HepG2 (cell line): ENCODE measurements around a stretch of chr2.

- RRBS, 2 experiments, result no CpG with 5 or more reads among the region's 2 CpGs
CAGE:
- cytosol, long polyA minus RNA, result no peak
- cytosol, long polyA plus RNA, result no peak
- long polyA plus RNA, result no peak
- nucleus, long polyA minus RNA, result no peak
- nucleus, long polyA plus RNA, result no peak
Observed at GRCh38 chr2:12084131-12084429, 337.6 kb downstream of the LPIN1 start.

DNA sequence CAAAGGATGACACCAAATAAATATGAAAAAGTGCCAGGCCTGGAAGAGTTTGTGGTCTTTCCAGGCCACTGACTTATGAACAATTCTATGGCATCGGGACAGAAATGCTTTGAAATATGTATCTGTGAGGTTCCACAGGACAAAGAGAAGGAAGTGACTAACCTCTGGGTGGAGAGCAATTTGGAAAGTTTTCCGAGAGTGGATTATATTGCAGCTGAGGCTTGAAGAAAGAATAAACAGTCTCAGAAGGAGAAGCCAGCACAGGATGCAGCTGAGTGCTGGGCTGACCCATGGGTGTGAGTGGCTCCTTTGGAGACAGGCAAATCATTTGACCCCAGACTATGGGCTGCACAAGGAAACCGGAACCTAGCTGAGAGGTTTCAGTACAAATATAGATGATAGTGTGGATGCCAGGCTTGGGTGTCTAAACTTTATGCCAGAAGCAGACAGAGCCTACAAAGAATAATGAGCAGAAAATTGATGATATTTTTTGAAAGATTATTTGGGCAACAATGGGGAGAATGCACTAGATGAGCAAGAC, 409.3 kb downstream of the LPIN1 start:
- RRBS, 2 experiments, result no CpG with 5 or more reads among the region's 3 CpGs
CAGE:
- cytosol, long polyA minus RNA, result no peak
- cytosol, long polyA plus RNA, result no peak
- long polyA plus RNA, result no peak
- nucleus, long polyA minus RNA, result no peak
- nucleus, long polyA plus RNA, result no peak

- RRBS, 2 experiments, result no CpG with 5 or more reads among the region's 3 CpGs
CAGE:
- cytosol, long polyA minus RNA, result no peak
- cytosol, long polyA plus RNA, result no peak
- long polyA plus RNA, result no peak
- nucleus, long polyA minus RNA, result no peak
- nucleus, long polyA plus RNA, result no peak
Observed at GRCh38 chr2:12501347-12501787, 215.4 kb upstream of the TRIB2 start.

GRCh38 chr2:12675424-12675820, 41.3 kb upstream of the TRIB2 start:
- RRBS, 2 experiments, result no CpG with 5 or more reads among the region's 5 CpGs
CAGE:
- cytosol, long polyA minus RNA, result no peak
- cytosol, long polyA plus RNA, result no peak
- long polyA plus RNA, result no peak
- nucleus, long polyA minus RNA, result no peak
- nucleus, long polyA plus RNA, result no peak

DNA sequence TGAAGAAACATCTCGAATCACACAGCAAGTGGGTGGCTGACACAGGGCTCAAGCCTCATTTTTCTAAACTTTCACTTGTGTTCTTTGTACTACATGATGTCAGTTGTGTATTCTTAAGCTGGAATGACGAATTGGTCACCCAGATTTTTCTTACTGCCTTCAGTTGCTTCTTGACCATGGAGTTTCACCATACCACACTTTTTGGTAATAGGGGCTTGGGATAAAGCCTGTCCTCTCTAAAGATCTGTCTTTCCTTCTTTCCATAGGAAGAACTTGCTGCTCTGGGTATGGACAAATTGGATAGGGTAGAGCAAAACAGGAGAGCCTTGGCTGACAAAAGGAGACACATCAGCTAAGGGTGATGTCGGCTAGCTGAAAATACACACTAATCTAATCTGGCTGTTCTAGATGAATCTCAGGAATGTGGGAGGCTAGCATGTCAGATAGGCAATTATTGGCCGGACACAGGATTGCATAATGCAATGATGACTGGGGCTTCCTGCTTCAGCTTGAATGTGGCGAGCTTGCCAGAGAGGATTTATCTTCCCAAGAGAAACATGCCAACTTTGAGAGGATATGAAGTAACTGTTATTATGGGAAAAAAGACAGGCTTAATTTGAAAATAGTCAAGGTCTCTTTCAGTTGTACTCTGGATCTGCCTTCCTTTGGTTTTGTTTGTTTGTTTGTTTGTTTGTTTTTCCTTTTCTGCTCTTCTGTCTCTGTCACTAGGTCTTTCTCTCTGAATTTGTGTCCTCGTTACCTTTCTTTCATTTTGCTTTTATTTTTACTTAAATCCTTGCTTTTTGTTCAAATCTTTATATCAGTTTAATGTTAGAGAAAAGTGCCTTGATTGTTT, 102.3 kb downstream of the TRIB2 start:
- RRBS, 2 experiments, result no CpG with 5 or more reads among the region's 6 CpGs
CAGE:
- cytosol, long polyA minus RNA, result no peak
- cytosol, long polyA plus RNA, result no peak
- long polyA plus RNA, result no peak
- nucleus, long polyA minus RNA, result no peak
- nucleus, long polyA plus RNA, result no peak

GRCh38 chr2:15169365-15170260, 391.5 kb downstream of the NBAS start:
- RRBS, 2 experiments, result no CpG with 5 or more reads among the region's 12 CpGs
CAGE:
- cytosol, long polyA minus RNA, result no peak
- cytosol, long polyA plus RNA, result no peak
- long polyA plus RNA, result no peak
- nucleus, long polyA minus RNA, result no peak
- nucleus, long polyA plus RNA, result no peak

DNA sequence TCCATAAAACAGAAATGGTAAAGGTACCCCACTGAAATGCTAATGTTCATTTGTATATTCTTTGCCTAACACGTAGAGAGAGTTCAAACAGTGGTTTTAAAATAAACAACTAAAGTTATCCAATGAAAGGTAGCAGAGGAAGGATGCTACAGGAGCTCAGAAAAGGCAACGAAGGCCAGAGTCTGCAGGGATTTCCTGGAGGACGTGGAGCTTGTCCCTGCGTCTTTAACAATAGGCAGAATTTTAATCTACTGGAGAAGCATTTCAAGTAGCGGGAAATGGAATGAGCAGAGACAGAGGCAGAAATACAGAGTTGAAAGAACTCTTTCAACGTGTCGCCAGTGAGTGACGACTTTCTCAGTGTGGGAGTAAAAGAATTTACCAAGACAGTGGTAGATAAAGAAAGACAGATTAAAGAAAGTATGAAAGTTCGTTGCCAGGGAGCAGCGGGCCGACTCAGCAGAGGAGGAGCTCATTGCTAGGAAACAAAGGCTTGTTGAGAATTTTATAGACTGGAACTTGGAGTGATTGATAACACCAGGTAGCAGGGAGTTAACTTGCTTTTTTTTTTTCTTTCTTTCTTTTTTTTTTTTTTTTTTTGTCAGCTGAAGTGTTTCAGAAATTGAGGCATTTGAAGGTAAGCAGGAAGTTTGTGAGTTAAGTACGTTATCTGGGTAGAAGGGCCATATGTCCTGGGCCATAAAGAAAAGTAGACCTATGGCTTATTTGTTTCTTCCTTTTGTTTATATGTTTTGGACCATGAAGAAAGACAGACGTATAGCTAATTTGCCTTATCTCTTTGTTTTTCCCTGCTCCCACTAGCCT, 625 bp upstream of the NBAS start:
- RRBS, 2 experiments, result no CpG with 5 or more reads among the region's 13 CpGs
CAGE:
- cytosol, long polyA minus RNA, result no peak
- cytosol, long polyA plus RNA, result no peak
- long polyA plus RNA, result no peak
- nucleus, long polyA minus RNA, result no peak
- nucleus, long polyA plus RNA, result no peak

DNA sequence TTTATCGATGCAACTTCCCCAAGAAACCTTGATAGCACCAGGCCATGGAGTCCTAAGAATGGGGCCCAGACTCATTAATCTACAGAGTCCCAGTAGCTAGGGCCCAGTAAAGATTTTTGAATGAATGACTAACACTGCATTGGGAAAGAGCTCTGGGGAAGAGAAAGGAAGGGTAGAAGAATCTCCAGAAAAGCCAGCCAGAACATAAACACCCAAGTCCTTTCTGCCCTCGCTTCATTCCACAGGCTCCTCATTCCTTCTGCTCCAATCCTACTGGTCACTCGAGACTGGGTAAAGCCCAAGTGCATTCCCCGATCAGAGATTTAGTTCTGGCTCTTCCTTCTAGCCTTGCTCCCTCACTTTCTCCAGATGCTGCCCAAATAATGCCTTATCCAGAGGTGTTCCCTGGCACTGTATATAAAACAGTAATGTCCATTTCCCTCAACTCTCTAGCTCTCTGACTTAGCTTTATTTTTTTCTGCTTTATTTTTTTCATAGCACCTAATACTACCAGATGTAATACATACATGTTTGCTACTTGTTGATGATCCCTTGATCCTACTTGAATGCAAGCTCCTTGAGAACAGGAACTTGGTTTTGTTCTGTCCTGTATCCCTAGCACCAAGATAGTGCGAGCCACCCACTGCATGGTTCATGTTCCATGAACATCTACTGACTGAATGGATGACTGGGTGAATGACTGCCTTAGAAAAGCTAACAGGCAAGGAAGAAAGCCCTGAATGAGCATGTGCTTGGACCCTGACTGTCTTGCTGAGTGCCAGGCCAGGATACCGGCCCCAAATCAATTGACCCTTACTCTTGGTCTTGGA, 44.1 kb downstream of the CYRIA start:
- RRBS, 2 experiments, result no CpG with 5 or more reads among the region's 6 CpGs
CAGE:
- cytosol, long polyA minus RNA, result no peak
- cytosol, long polyA plus RNA, result no peak
- long polyA plus RNA, result no peak
- nucleus, long polyA minus RNA, result no peak
- nucleus, long polyA plus RNA, result no peak

GRCh38 chr2:16660826-16661101, 4.9 kb downstream of the CYRIA start:
- RRBS, 2 experiments, result no CpG with 5 or more reads among the region's 3 CpGs
CAGE:
- cytosol, long polyA minus RNA, result no peak
- cytosol, long polyA plus RNA, result no peak
- long polyA plus RNA, result no peak
- nucleus, long polyA minus RNA, result no peak
- nucleus, long polyA plus RNA, result no peak

- RRBS, 2 experiments, result no CpG with 5 or more reads among the region's 3 CpGs
CAGE:
- cytosol, long polyA minus RNA, result no peak
- cytosol, long polyA plus RNA, result no peak
- long polyA plus RNA, result no peak
- nucleus, long polyA minus RNA, result no peak
- nucleus, long polyA plus RNA, result no peak
Observed at GRCh38 chr2:16662474-16662960, 3.1 kb downstream of the CYRIA start.

- RRBS, 2 experiments, result no CpG with 5 or more reads among the region's 4 CpGs
CAGE:
- cytosol, long polyA minus RNA, result no peak
- cytosol, long polyA plus RNA, result no peak
- long polyA plus RNA, result no peak
- nucleus, long polyA minus RNA, result no peak
- nucleus, long polyA plus RNA, result no peak
Observed at GRCh38 chr2:16828725-16829143, 163.1 kb upstream of the CYRIA start.

GRCh38 chr2:17615861-17616406, 75.4 kb downstream of the VSNL1 start:
- RRBS, 2 experiments, result no CpG with 5 or more reads among the region's 3 CpGs
CAGE:
- cytosol, long polyA minus RNA, result no peak
- cytosol, long polyA plus RNA, result no peak
- long polyA plus RNA, result no peak
- nucleus, long polyA minus RNA, result no peak
- nucleus, long polyA plus RNA, result no peak

- RRBS, 2 experiments, result no CpG with 5 or more reads among the region's 9 CpGs
CAGE:
- cytosol, long polyA minus RNA, result no peak
- cytosol, long polyA plus RNA, result no peak
- long polyA plus RNA, result no peak
- nucleus, long polyA minus RNA, result no peak
- nucleus, long polyA plus RNA, result no peak
Observed at GRCh38 chr2:17620153-17620608, 79.7 kb downstream of the VSNL1 start.

DNA sequence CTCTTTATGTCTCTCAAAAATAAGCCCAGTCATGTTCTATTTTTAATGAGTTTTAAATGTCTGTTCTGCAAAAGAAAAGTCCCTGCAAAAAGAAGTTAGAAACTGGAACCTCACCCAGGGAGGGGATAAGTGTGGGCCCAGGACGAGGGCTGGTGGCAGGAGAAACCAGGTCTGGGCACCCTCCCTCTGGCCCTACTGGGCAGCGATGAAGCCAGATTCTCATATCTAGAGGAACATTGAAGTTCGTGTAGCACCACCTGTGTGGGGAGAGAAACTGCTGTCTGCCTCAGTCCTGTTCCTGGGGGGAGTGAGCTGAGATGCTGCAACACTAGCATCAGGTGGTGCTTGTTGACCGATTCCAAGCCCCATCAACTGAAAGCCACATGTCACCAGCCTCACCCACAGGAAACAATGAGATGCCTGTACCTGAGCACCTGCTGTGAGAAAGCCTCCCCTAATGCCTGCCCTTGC, 104.8 kb downstream of the SMC6 start:
- RRBS, 2 experiments, result no CpG with 5 or more reads among the region's 4 CpGs
CAGE:
- cytosol, long polyA minus RNA, result no peak
- cytosol, long polyA plus RNA, result no peak
- long polyA plus RNA, result no peak
- nucleus, long polyA minus RNA, result no peak
- nucleus, long polyA plus RNA, result no peak

- RRBS, 2 experiments, result no CpG with 5 or more reads among the region's 5 CpGs
CAGE:
- cytosol, long polyA minus RNA, result no peak
- cytosol, long polyA plus RNA, result no peak
- long polyA plus RNA, result no peak
- nucleus, long polyA minus RNA, result no peak
- nucleus, long polyA plus RNA, result no peak
Observed at GRCh38 chr2:17752075-17752891, 1.3 kb downstream of the SMC6 start.

DNA sequence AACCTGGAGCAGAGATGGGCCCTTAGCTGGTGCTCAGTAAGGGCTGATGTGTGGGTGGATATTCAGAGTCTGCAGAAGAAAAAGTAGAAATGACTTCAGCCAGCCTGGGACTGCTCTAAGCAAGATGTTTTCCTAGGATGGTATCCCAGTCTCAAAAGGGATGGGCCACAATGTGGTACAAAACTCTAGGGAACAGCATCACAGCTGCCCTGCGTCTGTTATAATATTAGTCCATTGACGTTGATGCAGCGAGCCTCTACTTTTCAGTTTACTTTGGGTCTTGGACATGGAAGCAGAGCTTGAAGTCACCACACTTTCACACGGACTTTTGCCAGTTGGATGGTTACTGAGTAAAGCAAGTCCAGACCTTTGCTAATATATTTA, 105.8 kb downstream of the RDH14 start:
- RRBS, 2 experiments, result no CpG with 5 or more reads among the region's 4 CpGs
CAGE:
- cytosol, long polyA minus RNA, result no peak
- cytosol, long polyA plus RNA, result no peak
- long polyA plus RNA, result no peak
- nucleus, long polyA minus RNA, result no peak
- nucleus, long polyA plus RNA, result no peak

DNA sequence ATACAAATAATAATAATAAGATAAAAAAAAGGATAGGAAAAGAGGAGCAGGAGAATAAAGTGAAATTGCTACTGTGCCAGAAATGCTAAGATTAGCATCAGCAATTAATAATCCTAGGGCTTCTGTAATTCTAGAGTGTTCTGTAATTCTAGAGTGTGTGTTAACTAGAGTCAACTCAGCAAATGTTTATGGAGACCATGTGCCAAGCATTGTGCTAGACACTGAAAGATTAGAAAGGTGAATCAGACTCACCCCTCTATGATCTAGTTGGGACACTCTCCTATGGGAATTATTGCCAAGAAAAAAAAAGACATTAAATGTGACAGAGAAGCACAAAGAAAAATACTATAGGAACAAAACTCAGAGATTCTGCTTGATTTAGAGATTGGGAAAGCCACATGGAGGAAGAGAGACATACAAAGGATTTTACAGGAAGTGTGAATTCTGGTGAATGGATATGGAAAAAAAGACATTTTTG, 61.3 kb upstream of the NT5C1B start:
CAGE:
- cytosol, long polyA minus RNA, result no peak
- cytosol, long polyA plus RNA, result no peak
- long polyA plus RNA, result no peak
- nucleus, long polyA minus RNA, result no peak
- nucleus, long polyA plus RNA, result no peak

DNA sequence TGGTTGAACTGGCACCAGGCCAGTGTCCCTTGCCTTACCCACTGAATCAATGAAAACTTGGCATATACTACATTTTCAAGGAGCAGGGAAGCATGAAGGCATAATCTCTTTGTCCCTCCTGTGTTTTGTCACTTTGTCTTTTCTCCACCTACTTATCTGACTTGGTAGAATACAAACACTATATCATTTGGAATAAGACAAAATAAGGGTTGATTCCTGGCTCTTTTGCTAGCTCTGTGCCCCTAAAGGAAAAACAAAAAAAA, 366.5 kb downstream of the OSR1 start:
CAGE:
- cytosol, long polyA minus RNA, result no peak
- cytosol, long polyA plus RNA, result no peak
- long polyA plus RNA, result no peak
- nucleus, long polyA minus RNA, result no peak
- nucleus, long polyA plus RNA, result no peak

DNA sequence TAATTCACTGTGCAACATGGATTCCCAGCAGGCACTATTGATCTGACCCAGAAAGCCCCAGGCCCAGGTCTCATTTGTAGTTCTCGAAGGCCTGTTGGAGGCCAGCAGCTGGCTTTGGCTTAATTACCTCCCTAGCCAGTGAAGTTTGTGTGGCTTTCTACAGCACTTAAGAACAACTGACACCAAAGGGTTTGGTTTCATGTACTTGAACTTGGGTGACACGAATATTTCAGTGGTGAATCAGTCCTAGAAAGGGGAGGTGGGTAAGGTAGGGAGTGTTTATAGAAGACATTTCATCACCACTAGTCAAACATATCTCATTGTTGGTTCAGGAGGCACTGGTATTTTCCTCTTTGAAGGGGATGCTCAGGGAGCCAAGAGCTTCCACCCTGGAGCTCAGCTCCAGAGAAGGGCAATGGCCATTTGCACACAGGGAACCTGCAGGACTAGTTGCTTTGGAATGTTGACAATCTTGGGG, 217.7 kb downstream of the OSR1 start:
- RRBS, 2 experiments, result no CpG with 5 or more reads among the region's 2 CpGs
CAGE:
- cytosol, long polyA minus RNA, result no peak
- cytosol, long polyA plus RNA, result no peak
- long polyA plus RNA, result no peak
- nucleus, long polyA minus RNA, result no peak
- nucleus, long polyA plus RNA, result no peak

DNA sequence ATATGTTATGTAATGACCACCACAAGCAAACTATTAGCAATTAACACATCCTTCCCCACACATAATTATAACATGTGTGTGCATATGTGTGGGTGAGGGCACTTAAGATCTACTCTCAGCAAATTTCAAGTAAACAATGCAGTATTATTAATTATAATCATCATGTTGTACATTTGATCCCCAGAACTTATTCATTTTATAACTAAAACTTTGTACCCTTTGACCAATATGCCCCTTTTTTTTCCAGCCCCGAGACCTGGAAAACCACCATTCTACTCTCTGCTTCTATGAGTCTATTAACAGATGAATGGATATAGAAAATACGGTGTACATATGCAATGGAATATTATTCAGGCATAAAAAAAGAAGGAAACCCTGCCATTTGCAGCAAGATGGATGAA, 76.9 kb downstream of the OSR1 start:
- RRBS, 2 experiments, result no CpG with 5 or more reads among the region's 2 CpGs
CAGE:
- cytosol, long polyA minus RNA, result no peak
- cytosol, long polyA plus RNA, result no peak
- long polyA plus RNA, result no peak
- nucleus, long polyA minus RNA, result no peak
- nucleus, long polyA plus RNA, result no peak